Skeletal muscle satellite cell (primary cell): ENCODE measurements around a stretch of chr12.

- CAGE, long polyA plus RNA: no peak
These were observed 1.1 kb downstream of the FMNL3 start for GRCh38 chr12:49706236-49706334.

- CAGE, long polyA plus RNA: no peak
These were observed 22.2 kb downstream of the TMBIM6 start for GRCh38 chr12:49763458-49764004.

DNA sequence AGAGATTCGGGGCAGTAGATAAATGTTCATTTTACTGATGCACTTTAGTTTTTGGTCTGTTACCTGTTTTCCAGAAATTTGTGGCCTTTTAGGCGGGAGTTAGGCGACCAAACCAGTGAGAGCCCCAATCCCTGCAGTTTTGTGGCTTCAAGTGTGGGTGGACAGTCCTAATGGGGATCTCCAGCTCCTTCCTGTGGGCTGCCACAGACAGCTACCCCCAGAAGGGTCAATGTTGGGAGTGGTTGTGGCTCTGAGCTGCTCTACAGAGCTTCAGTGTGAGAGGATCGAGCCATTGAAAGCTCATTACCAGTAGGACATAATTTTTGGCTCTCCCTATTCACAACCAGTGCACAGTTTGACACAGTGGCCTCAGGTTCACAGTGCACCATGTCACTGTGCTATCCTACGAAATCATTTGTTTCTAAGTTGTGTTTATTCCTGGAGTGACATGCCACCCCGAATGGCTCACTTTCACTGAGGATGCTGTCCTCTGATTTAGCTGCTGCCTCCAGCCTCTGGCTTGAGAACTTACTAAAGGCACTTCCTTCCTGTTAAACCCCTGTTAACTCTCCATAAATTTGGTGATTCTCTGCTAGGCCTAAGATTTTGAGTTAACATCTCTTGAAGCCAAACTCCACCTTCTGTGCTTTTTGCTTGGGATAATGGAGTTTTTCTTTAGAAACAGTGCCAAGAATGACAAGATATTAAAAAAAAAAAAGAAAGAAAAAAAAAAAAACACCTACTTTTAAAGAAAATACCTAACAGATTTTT is 22.8 kb downstream of the TMBIM6 start:
- CAGE, long polyA plus RNA: no peak

DNA sequence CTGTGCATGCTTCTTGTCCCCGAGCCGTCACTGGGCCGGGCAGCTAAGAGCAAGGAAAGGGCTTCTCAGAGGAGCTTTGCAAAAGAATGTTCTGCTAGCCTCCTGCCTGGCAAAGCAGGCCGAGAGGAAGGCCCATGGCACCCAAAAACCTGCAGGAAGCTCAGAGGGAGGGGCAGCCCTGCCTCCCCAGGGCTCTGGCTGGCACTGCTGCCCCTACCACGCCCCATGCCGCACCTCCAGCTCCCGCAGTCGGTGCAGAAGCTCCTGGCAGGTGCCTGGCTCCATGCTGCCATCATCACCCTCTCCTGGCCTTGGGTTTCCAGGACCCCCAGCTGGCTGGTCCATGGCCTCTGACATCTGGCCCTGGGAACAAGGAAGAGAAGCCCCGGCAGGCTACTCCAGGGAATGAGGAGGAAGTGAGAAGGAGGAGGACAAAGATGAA is 24.5 kb downstream of the NCKAP5L start:
- CAGE, long polyA plus RNA: no peak

DNA sequence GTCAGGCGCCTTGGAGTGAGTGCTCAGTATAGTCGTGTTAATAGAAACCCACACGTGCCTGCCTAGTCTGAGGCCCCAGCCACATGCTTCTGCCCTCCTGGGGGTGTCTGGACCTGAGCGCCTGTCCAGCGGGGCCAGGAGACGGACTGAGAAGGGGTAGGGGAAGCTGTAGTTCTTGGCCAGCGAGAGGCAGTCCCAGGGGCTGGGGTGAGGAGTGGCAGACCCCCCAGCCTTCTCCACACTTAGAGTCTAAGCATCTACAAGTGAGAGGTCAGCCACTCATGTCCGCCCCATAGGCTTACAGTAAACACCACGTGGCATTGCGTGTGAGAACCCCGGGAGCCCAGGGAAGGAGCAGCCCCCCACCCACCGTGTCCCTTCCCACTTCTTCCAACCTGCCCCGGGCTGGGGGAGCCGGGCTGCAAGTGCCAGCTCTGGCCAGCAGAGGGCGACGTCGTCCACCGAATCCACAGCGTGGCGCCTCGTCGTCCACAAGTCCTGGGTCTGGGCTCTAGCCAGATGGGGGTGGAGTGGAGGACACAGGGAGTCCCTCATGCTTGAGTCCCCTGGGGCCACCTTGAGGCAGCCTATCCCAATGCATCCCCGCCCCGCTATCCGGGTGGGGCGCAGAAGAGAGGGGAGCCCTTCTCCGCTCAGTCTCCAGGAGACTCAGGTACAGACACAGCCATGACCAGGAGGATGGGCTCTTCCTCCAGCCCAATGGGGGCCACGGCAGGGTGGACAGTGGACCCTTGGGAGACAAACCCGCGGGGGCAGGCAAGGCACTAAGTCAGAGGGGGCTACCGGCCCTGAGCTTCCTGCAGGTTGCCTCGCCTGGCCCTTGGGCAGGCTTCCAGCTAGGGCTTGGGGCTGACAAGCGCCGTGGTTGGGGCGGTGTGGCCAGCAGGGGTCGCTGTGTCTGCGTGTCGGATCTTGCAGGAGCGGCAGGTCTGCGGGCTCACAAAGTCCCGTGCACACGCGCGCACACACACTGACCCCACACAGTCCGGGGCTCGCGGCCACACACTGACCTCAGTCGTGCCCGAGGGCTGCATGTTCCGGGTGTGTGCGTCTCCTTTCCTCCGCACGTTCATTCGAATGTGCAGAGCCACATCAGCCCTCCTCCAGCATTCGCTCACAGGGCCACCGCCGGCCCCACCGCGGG is 5.4 kb downstream of the AQP5 start:
- CAGE, long polyA plus RNA: no peak

DNA sequence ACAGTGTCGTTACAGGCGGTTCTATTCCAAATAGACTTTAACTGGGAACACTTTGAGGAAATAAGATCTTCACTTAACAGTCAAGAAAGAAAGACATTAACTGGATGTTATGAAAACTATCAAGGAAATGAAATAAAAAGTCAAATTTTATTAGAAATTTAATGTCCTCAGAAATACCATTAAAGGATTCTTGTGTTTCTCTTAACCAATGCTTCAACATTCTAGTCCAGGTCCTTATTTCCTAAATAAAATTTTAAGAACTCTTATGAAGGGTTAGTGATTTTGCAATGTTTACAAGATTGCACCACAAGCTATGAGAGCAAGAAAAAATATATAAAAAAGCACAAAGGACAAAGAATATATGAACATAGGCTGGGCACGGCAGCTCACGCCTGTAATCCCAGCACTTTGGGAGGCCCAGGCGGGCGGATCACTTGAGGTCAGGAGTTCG is 7.8 kb downstream of the RACGAP1 start:
- CAGE, long polyA plus RNA: no peak

GRCh38 chr12:50050251-50051185 is 6.9 kb upstream of the ASIC1 start:
- CAGE, long polyA plus RNA: no peak

DNA sequence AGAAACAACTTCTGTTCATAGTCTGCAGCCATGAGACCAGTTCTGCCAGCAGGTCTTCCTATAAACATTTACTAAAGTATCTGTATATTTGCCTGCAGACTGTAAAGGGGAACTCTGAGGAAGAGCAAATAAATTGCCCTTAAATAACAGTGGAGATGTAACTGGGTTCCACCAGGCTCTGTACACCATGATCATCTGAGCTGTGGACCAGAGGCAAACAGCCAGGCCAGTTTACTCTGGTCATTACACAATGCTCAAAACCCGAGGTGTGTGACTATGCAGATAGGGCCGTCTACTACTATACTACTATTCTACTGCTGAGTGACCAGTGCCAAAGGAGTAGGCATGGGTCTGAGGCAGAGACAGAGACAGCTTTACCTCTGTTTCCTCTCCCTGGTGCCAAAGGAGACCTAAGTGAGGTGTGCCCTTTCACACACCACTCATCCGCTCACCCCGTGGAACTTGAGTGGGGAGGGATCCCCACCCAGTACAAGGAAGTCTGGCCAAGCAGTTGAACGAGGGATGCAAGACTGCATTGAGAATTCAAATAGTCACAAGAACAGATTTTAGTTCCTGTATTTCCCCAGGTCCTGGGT is 21.2 kb upstream of the CERS5 start:
- CAGE, long polyA plus RNA: no peak

GRCh38 chr12:50224427-50224628 is 57.2 kb upstream of the CERS5 start:
- CAGE, long polyA plus RNA: no peak

GRCh38 chr12:50241944-50242470 is 41.3 kb downstream of the LIMA1 start:
- CAGE, long polyA plus RNA: no peak

- CAGE, long polyA plus RNA: no peak
These were observed 7.8 kb downstream of the LIMA1 start for GRCh38 chr12:50275378-50276069.

DNA sequence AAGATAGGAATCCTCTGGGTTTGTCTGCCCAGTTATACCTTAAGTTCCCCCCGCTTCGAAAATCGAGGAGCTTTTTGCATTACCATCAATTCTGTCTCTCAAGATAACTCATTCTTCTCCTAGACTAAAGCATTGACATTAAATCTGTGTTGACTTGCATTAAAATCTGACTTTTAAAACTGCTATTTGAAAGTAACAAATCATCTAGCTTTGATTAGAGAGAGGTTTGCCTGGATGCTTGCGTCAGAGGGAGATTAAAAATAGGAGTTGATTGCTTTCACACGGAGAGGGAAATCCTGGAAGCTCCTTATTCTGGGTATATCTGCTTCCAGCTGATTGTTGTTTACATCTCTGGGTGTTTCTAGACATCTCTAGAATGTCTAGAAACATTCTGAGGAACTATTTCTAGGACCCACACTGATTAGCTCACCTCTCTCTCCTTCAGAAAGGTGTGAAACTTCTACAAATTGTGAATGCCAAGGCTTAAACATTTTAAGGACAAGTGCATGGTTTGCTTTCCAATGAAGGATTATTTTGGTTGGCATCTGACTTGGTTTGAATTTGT is 2.0 kb downstream of the DIP2B start:
- CAGE, long polyA plus RNA: no peak

- CAGE, long polyA plus RNA: no peak
These were observed 17.6 kb downstream of the DIP2B start for GRCh38 chr12:50522331-50522778.

DNA sequence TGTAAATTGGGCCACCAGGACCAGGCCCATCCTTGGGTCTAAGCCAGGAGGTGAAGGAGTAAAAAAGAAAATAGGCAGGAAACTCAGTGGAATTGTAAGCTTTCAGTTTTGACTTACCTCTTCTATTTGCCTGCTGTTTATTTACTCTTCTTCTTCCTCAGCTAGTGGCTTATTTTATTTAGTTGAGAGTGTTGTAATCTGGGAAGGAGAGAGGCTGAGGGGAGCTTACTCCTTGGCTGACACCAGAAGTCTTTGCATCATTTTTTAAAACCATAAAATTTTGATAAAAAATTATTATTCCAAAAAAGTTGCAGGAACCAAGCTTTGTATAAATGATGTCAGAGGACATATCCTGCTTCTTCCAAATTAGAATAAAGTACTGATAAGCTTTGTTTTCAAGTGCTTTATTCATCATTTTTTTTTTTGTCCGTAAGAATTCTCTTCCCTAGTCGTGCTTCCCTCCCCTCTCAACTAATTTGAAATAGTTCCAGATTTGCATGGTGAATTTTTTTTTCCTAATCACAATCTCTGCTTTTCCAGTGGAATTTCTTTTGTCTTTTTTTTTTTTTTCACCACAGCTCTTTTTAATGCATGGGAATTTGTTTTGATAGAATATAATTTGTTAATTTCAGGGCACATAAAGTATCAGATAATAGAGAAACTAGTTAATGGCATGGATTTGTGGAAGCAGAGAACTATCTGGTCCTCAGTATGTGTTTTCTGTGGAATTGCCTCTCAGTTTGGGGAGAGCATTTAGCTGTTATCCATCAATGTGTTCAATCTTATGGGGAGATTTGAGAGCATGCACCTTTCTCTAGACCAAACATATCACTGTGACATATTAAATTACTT is 64.0 kb downstream of the DIP2B start:
- CAGE, long polyA plus RNA: no peak

DNA sequence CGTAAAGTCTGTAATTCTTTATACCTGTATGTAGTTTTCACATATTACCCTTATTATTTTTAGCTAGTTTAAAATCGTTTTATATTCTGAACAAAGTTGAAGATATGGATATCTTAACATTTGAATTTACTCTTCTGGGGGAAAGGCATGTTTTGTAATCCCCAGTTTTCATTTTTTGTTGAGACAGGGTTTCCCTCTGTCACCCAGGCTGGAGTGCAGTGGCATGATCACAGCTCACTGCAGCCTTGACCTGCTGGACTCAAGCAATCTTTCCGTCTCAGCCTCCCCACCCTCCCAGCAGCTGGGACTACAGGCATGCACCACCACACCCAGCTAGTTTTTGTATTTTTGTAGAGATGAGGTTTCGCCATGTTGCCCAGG is 2.0 kb downstream of the METTL7A start:
- CAGE, long polyA plus RNA: no peak

- CAGE, long polyA plus RNA: no peak
These were observed 888 bp downstream of the TFCP2 start for GRCh38 chr12:51171896-51172598.

DNA sequence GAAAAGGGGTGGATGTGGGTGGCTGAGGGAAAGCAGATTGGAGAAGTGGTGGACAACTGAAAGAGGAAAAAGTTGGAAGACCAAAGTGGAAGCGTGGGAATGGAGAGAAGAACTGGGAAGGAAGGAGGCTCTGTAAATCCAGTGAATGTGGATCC is 713 bp upstream of the POU6F1 start:
- CAGE, long polyA plus RNA: no peak

DNA sequence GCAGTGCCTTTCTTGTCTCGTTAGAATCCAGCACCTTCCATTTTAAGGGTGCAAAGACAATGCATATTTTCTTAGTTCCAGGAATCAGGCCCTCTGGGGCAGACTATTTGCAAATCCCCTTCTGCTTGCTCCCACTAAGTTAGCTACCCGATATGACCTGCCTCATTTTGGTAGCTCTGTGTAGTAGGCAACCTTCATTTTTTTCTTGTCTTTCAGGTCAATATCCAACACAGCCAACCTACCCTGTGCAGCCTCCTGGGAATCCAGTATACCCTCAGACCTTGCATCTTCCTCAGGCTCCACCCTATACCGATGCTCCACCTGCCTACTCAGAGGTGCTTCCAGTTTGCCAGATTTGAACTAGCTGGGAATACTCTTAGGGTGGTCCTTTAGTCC is 1.5 kb downstream of the DAZAP2 start:
- CAGE, long polyA plus RNA: no peak

DNA sequence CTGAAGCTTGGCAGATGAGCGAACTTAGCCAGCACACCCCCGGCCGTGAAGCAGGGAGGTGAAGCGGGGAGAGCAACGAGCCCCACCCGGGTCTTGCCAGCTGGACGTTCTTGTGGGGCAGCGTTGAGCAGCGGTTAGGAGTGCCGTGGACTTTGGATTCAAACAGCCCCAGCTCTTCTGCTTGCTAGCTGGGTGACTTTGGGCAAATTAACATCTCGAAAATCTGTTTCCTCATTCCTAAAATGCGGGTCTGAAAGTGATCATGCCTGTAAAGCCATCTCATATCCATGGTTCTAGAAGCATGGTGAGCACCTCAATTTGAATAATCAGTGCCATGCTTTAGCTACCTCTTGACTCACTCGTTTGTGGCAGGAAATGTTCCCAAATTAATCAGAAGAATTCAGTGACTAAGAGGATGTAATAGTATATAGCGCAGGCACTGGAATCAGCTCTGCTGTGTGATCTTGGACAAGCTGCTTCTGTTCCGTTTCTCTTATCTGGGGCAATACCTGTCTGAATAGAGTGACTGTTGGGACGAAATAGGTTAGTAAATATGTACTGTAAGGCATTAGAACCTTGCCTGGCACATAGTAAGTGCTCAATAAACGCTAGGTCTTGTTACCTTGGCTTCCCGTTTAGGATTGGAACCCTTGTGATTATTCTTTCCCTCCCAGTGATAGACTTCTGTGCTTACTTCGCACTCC is 664 bp upstream of the SMAGP start:
- CAGE, long polyA plus RNA: no peak

DNA sequence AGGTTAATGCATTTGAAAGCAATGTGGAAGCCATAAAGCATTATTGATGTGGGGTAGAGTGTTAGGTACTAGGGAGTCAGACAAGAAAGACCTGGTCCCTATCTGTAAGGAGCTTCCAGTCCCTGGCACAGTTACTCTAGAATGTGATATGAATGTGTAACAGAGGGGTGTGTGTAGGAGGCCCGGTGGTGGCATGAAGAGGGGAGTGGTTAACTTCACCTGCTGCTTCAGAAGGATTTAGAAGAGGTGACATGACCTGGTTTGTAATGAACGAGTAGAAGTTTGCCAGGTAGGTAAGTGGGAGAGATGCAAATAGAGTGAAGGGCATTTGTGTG is 15.1 kb upstream of the GALNT6 start:
- CAGE, long polyA plus RNA: no peak